Temporal lobe (tissue), 2 donors: Measurements from ENCODE around the genes ZNF396 and INO80C.

DNA sequence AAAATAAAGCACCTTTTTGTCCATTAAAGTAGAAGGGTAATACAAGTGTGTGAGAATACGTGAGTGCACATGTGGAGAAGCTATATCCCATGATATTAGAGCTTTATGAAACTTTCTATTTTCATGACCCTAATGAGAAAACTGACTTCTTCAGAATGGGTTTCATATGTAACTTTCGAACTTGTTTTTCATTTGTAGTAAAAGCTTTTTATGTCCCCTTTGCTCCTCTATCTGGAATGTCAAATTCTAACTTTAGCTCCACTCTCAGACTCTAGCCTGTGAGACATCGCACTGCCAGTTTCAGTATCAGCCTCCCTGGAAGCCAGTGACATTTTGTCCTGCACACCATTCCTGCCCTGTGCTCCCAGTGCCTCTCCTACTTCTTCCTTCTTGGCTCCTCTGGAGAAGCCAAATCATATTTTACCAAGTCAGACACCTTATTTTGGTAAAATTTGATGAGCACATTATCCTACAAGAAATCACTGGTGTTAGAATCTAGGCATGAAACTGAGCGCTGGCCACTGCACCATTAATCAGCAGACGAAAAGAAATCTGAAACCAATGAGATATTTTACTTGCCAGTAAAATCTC is 42.1 kb downstream of the MAPRE2 start:
- RAMPAGE, long total RNA = no peak

GRCh38 chr18:35122579-35123167 is 81.5 kb downstream of the MAPRE2 start:
- RAMPAGE, long total RNA = no peak

- RAMPAGE, long total RNA = no peak
Measured at GRCh38 chr18:35332064-35333458, 11.7 kb downstream of the ZNF24 start.

DNA sequence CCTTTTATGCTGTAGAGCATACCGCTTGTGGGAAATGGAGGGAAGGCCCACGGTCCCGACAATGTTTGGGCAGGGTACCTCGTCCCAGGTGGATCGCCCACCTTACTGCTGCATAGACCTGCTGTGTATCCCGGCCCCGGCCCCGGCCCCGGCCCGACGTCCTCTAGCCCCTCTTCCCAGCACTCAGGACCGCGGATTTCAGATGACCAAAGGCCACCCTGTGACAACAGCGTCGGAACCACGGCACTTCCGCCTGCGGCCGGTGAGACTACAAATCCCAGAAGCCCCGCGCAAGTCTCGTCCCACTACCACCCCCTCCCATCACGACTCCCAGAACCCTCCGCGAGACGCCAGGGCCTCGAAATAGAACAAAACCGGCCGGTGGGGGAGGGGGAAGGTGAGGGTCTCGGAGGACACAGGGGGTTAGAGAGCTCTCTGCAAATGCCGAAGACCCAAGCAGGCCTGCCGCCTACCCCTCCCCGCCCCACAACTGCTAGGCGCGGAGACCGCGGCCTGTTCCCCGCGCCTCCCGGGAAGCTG is 428 bp downstream of the ZNF24 start:
- RAMPAGE, long total RNA = no peak

- RAMPAGE, long total RNA = no peak
Measured at GRCh38 chr18:35376703-35377625, at the start of gene ZNF396. ZNF396 (minus strand) TSS chr18:35377337.

- RAMPAGE, long total RNA = no peak
Measured at GRCh38 chr18:35412517-35412944, 35.4 kb upstream of the ZNF396 start.

DNA sequence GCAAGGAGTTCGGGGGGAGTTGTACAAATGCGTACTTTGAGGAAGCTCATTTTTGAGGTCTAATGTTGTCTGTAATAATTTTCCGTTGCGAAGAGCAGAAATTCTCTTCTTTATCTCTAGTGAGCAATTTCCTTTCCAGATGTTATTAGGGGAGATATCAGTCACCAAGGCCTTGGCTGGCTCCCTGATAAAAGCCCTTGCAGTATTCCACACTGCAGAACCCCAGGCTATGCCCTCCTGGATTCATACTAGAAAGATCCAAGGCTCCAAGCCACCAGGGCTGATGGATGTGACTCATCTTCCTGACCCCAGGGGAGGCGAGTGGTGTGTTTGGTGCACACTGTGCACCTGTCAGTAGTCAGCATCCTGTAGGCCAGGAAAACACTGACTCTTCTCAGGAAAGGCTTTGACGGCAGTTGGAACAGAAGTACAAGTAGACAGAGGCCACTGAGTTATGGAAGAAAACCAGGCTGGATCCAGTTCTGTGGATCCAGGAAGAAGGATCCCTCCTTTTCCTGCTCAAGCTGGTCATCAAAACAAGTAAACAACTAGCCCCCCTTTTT is 34.6 kb downstream of the INO80C start:
- RAMPAGE, long total RNA = no peak

DNA sequence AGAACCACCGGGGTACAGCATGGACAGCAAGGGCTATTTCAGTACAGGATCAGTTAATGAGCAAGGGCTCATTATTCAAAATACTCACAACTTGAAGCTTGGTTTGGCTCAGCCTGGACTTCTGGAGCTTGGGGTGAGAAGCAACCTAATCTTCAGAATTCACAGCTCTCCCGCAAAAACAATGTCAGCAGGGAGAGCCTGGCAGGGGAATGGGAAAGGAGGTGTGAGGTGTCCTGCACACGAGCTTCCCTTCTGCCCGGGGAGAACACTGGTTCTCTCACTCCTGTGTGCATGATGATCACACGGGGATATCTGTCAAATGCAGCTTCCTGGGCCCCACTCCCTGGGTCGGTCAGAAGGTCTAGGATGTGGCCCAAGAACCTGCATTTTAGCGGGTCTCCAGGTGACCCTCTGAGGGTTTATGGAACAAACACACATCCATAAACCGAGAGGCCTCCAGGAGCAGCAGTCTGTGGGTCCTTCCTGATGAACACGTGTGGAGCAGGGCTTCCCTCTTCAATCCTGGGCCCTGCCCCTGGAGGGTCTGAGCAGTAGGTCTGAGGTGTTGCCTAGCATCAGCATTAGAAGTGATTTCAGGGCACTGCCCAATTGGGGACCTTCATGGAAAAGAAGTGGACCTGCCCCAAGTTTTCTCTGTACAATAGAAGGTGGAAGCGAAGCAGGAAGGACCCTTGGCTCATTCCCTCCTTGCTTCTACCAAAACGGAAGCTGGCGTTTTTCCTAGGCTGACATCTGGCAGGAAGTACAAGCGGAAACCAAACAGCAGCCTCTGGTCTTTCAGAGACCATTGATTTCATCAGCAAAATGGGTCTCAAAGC is 31.0 kb downstream of the INO80C start:
- RAMPAGE, long total RNA = no peak

DNA sequence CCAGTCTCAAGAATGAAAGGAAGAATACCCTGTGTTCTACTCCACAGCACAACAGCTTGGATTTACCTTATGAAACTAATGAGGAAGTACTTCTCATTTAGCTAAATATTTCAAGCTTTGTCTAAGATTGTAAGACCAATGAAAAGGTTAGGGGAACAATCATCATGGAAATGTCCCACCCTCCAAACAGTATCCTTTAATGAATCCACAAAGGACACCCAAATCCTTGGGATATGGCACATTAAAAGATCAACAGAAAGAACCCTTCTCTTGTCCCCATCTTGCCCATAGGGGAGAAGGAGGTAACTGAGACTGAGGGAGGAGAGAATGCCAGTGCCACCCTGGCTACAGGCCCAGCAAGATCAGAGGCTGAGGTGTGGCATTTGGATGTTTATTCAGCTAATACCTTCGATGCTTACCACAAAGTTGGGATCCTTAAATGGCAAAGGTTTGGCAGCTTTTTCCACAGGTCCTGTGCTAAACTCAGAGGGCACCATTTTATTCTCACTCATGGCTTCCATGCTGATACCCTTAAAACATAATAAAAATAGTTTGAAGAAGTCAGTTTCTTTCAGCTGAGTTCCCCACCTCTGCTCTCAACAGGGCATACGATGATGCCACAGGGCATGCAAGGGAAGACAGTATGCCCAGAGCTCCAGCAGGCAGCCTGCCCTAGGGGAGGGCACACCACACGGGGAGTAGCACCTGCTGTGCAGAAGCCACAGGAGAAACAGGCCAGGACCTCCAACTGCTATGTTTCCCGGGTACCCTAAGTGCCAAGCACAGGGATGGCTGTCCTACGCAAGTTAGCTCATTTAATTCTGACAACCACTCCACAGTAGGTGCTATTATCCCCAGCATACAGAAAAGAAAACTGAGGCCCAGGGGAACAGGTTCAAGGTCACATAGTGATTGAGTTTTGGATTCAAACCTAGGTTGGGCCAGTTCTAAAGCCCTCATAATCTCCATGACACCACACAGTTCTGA is 17.4 kb downstream of the INO80C start:
- RAMPAGE, long total RNA = no peak

DNA sequence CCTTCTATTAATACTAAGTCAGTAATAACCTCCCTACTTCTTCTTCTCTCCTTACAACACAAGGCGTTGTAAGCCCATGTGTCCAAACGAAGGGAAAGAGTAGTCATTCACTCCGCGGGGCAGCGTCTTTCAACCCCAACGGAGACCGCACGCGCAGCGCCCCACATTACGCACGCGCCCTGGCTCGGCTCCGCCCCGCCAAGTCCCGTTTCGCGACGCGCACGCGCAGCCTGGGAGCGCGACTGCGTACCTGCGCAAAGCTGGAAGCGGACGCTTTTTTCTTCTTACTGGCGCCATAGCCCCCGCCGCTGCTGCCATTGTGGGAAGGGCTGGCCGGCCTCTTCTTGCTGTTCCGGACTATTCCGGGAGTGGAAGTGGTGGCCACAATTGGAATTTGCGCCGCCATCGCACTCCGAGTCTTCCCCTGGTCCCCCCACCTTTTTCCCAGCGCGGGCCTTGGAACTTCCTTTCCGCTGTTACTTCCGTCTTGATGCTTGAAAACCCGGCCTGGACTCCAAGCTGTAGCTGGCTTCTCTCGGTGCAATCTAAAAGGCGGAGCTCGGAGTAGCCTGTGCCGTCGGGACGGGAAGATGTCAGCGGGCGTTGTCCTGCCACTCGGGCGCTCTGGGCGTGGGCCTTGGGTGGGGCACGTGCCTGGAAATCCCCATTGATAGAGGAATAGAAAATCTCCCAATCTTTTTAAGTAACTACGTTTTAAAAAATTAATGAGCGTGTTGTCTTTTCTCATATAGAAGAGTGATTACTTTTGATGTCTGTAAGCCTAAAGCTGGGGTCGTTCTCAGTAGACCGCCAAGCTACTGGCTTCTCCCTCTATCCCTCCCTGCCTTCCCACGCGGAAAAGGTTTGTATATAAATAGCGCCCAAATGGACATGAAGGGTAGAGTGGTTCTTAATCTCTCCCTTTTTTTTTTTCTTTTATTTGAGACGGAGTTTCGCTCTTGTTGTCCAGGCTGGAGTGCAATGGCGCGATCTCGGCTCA is at the start of gene INO80C:
Gene INO80C (minus strand): TSS at position 492 of the 1,000 bp plus-strand sequence.
- RAMPAGE, long total RNA = no peak

DNA sequence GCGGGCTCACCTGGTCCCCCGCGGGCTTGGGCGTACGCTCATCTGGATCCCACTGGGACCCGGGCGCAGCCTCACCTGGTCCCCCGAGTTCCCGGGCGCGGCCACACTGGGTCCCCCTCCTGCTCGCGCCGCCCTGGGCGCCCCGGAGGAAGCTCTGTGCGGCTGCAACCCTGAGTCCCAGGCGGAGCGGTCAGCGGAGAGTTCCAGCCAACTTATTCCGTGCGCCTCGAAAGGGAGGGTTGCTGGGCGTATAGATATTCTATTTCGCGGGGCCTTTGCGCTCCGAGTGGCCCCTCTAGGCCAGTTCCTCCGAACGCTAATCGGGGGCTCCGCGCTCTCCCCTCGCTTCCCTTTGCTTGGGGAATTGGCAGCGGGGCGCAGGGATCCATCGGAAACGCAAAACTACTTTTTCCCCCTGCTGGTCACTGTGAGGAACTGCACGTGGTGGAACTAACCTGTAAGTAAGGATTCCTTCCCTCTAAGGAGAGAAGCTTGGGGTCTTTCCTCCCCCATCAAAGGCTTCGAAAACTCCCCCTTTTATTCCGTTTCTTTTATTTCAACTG is 22.2 kb upstream of the C18orf21 start:
- RAMPAGE, long total RNA = no peak

- RAMPAGE, long total RNA = no peak
Measured at GRCh38 chr18:35998465-35999068, 26.1 kb downstream of the C18orf21 start.

GRCh38 chr18:36021993-36023391 is 44.9 kb downstream of the RPRD1A start:
- RAMPAGE, long total RNA = no peak

DNA sequence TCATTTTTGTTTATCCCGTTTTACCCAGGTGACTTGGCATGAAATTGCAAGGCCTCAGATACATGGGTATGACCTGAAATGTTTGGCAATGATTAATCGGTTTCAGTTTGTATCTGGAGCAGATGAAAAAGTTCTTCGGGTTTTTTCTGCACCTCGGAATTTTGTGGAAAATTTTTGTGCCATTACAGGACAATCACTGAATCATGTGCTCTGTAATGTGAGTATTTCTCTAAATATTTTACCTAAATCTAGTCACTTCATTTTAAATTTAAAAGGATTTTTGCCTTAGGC is 26.7 kb downstream of the ELP2 start:
- RAMPAGE, long total RNA = no peak

DNA sequence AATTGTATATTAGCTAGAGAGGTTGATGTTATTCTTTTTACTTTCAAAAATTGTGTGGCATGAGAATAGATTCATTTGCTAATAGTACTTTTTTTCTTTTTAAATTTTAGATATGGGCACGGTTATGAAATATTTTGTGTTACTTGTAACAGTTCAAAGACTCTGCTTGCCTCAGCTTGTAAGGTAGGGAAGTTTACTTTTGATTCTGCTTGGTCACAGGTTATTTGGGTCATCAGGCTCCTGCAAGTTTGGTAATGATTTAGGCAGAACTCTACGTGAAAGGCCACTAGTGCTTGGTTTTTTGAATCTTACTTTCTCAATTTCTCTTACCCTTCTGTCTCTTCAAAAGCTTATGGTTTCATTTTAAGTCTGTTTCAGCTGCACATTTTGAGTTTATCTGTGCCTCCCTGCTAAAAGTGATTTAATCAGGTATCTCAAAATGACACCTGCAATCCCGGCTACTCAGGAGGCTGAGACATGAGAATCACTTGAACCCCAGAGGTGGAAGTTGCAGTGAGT is 26.4 kb upstream of the MOCOS start:
- RAMPAGE, long total RNA = no peak

GRCh38 chr18:37450431-37450809 is 115.2 kb downstream of the CELF4 start:
- RAMPAGE, long total RNA = no peak

DNA sequence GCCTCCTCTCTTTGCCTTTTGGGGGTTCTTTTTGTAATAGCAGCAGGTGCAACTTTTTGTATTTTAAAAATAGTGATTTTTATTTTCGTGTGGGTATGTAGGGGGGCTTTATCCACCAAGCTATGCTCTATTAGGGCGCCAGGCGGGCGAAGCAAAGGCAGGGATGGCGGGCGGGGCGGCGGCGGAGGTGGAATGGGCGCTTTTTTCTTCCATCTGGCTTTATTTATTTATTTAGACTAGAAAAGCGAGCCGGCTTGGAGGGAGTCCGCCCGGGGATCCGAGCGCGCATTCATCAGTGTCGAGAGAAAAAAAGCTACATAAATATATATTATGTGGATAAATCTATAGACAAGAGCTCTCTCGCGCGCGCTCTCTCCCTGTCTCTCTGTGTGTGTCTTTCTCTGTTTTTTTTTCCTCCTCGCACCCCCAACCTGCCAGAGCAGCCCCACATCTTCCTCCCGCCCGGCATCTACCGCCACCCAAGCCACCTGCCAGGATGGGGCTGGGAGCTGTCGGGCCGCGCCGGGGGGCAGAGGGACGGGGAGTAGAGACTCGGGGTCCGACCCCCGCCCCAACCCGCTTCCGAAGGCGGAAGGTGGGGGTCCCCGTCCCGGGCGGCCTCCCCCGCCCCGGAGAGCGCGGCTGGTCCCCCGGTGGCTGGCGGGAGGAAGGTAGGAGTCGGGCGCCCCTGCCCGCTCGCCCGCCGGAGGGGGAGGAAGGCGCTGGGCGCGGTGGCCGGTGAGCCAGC is 920 bp upstream of the CELF4 start:
- RAMPAGE, long total RNA = no peak

- RAMPAGE, long total RNA = no peak
Measured at GRCh38 chr18:42446129-42446779, 491.2 kb downstream of the PIK3C3 start.

- RAMPAGE, long total RNA = no peak
Measured at GRCh38 chr18:44679903-44680743, 565 bp upstream of the SETBP1 start.

- RAMPAGE, long total RNA = no peak
Measured at GRCh38 chr18:44701032-44701728, 20.5 kb downstream of the SETBP1 start.